ENCODE measurements around the gene PHF21A.

- RAMPAGE, long total RNA, result no peak
- RRBS, result 1% methylated on average over 10 of the region's 26 CpGs
PRO-cap:
- standard, result bidirectional peak, plus-strand start at chr11:46120876, minus-strand start at chr11:46120496; bidirectional peak, plus-strand start at chr11:46121029, minus-strand start at chr11:46120985; bidirectional peak, plus-strand start at chr11:46121301, minus-strand start at chr11:46121100; bidirectional peak, plus-strand start at chr11:46121609, minus-strand start at chr11:46121451
- CoPRO, capped RNA only, 2 experiments, result peak in 2 of 2 experiments; most common plus-strand start chr11:46120790 (in 1); most common minus-strand start chr11:46121100 (in 1)
- CoPRO, capped and uncapped RNA, 2 experiments, result peak in 2 of 2 experiments; most common plus-strand start chr11:46120796 (in 1); most common minus-strand start chr11:46121403 (in 1)
- CoPRO, uncapped RNA only, 2 experiments, result no peak in any of the 2 experiments
CAGE:
- cytosol, long polyA plus RNA, result start-site peak on the minus strand at chr11:46121078-46121229, 216 and 39 reads in 2 replicates
- long polyA plus RNA, result start-site peak on the minus strand at chr11:46120958-46120991, 66 and 45 reads in 2 replicates; start-site peak on the minus strand at chr11:46121089-46121193, 175 and 200 reads in 2 replicates; start-site peak on the minus strand at chr11:46121387-46121505, 73 and 28 reads in 2 replicates
- nucleolus, long total RNA, result no peak
- nucleus, long polyA plus RNA, result start-site peak on the minus strand at chr11:46120954-46120987, 50 and 72 reads in 2 replicates; start-site peak on the minus strand at chr11:46121091-46121260, 369 and 441 reads in 2 replicates; start-site peak on the minus strand at chr11:46121390-46121473, 106 and 131 reads in 2 replicates
These were observed at the start of gene PHF21A for GRCh38 chr11:46120536-46121532. Gene PHF21A, minus strand, starts transcription at chr11:46121454.

- RAMPAGE, long total RNA, result no peak
- RRBS, result no CpG with 5 or more reads among the region's 5 CpGs
PRO-cap:
- standard, result bidirectional peak, plus-strand start at chr11:46127458, minus-strand start at chr11:46127313
- CoPRO, capped RNA only, 2 experiments, result peak in 2 of 2 experiments; most common plus-strand start chr11:46127458 (in 2); most common minus-strand start chr11:46127328 (in 1)
- CoPRO, capped and uncapped RNA, 2 experiments, result no peak in any of the 2 experiments
- CoPRO, uncapped RNA only, 2 experiments, result no peak in any of the 2 experiments
CAGE:
- cytosol, long polyA plus RNA, result no peak
- long polyA plus RNA, result no peak
- nucleolus, long total RNA, result no peak
- nucleus, long polyA plus RNA, result no peak
These were observed 6.0 kb upstream of the PHF21A start for GRCh38 chr11:46127130-46127705.

DNA sequence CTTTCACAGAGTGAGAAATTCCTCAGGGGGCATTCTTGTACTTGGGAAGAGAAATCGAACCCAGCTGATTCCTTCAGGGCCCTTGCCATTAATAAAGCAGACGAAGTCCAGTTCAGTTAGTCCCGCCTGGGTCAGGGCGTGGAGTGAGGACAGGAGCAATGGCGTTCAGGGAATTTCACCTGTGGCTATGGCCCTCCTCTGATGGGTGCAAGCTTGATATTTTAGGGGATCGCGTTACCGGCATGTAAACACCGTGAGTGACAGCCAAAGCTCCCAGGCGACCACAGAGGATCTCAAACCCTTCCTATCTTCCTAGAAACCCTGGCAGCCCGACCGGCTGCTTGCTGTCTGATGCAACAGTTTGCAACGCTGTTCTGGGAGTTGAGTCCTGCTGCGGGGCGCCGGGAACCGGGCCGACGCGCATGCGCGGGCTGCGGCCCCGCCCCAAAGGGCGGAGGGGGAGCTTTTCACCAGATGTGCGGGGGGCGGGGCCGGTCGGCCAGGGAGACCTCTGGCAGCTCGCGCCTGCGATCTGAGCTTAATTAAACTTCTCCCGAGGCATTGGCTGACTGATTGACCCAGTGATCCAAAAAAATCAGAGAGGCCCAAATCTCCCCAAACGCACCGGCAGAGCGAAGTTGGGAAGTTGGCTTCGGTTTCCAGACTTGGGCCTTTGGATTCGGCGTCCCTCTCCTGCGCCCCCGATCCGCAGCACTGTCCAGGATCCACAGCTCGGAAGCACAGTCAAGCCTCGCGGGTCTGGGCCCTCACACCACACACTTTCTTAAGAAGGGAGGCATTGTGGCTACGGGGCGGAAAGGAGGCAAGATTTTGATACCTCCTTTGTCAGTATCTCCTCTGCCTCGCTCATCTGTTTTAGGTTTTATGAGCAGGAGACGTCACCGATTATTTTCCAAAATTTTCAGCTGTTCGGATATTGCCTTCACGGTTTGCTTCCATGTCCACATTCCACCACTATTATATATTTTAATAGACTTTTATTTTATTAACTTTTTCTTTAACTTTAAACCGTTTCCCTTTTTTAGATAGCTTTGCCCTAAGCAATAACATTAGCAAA, 34.1 kb upstream of the CREB3L1 start:
- RAMPAGE, long total RNA, result no peak
- RRBS, result under 1% methylated on average over 19 of the region's 53 CpGs
PRO-cap:
- standard, result bidirectional peak, plus-strand start at position 119 of the sequence, minus-strand start outside the sequence; bidirectional peak, plus-strand start at position 473 of the sequence, minus-strand start at position 353 of the sequence; bidirectional peak, plus-strand start at position 711 of the sequence, minus-strand start at position 742 of the sequence
- CoPRO, capped RNA only, 2 experiments, result peak in 2 of 2 experiments; most common plus-strand start position 488 of the sequence (in 2); most common minus-strand start position 189 of the sequence (in 2)
- CoPRO, capped and uncapped RNA, 2 experiments, result peak in 2 of 2 experiments; most common plus-strand start position 488 of the sequence (in 2); most common minus-strand start position 353 of the sequence (in 1)
- CoPRO, uncapped RNA only, 2 experiments, result peak in 2 of 2 experiments; most common plus-strand start position 545 of the sequence (in 2); most common minus-strand start position 118 of the sequence (in 1)
CAGE:
- cytosol, long polyA plus RNA, result no peak
- long polyA plus RNA, result no peak
- nucleolus, long total RNA, result no peak
- nucleus, long polyA plus RNA, result no peak

GRCh38 chr11:46254128-46254648, 23.3 kb upstream of the CREB3L1 start:
- RAMPAGE, long total RNA, result no peak
- RRBS, result no CpG with 5 or more reads among the region's 9 CpGs
PRO-cap:
- standard, result no peak
- CoPRO, capped RNA only, 2 experiments, result peak in 2 of 2 experiments; most common plus-strand start chr11:46254389 (in 1); most common minus-strand start chr11:46254287 (in 1)
- CoPRO, capped and uncapped RNA, 2 experiments, result no peak in any of the 2 experiments
- CoPRO, uncapped RNA only, 2 experiments, result no peak in any of the 2 experiments
CAGE:
- cytosol, long polyA plus RNA, result no peak
- long polyA plus RNA, result no peak
- nucleolus, long total RNA, result no peak
- nucleus, long polyA plus RNA, result no peak

DNA sequence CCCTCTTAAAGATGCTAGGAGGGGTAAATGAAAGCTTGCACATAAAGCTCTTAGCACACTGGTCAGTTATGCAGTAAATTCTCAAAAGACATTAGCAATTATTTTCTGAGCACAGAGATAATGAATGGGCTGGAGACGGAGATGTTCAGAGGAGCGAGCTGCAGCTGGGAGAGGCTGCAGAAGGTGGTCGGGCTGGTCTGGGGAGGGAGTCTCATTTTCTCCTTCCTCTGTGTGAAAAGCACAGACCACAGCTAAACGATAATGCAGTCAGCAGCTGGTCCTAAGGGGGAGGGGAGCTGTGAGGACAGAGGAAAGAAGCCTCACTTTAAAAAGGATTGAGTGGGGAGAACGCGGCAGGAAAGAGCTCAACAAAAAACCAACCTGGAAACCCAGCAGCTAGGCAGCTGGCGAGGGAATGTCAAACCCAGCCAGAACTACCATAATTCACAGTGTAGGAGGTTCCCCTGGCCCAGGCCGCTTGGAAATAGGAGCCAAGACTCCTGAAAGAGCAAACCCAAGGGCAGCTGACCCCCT, 16.8 kb upstream of the DGKZ start:
- RAMPAGE, long total RNA, result no peak
- RRBS, result no CpG with 5 or more reads among the region's 8 CpGs
PRO-cap:
- standard, result no peak
- CoPRO, capped RNA only, 2 experiments, result no peak in any of the 2 experiments
- CoPRO, capped and uncapped RNA, 2 experiments, result no peak in any of the 2 experiments
- CoPRO, uncapped RNA only, 2 experiments, result no peak in any of the 2 experiments
CAGE:
- cytosol, long polyA plus RNA, result no peak
- long polyA plus RNA, result no peak
- nucleolus, long total RNA, result no peak
- nucleus, long polyA plus RNA, result no peak

GRCh38 chr11:46342113-46342695, 5.1 kb upstream of the DGKZ start:
- RAMPAGE, long total RNA, result no peak
- RRBS, result no CpG with 5 or more reads among the region's 6 CpGs
PRO-cap:
- standard, result no peak
- CoPRO, capped RNA only, 2 experiments, result no peak in any of the 2 experiments
- CoPRO, capped and uncapped RNA, 2 experiments, result no peak in any of the 2 experiments
- CoPRO, uncapped RNA only, 2 experiments, result no peak in any of the 2 experiments
CAGE:
- cytosol, long polyA plus RNA, result no peak
- long polyA plus RNA, result no peak
- nucleolus, long total RNA, result no peak
- nucleus, long polyA plus RNA, result no peak

- RAMPAGE, long total RNA, result no peak
- RRBS, result no CpG with 5 or more reads among the region's 10 CpGs
PRO-cap:
- standard, result no peak
- CoPRO, capped RNA only, 2 experiments, result no peak in any of the 2 experiments
- CoPRO, capped and uncapped RNA, 2 experiments, result no peak in any of the 2 experiments
- CoPRO, uncapped RNA only, 2 experiments, result peak in 1 of 2 experiments; most common minus-strand start chr11:46383417 (in 1)
CAGE:
- cytosol, long polyA plus RNA, result no peak
- long polyA plus RNA, result no peak
- nucleolus, long total RNA, result no peak
- nucleus, long polyA plus RNA, result no peak
These were observed 1.5 kb downstream of the MDK start for GRCh38 chr11:46382877-46383480.

- RAMPAGE, long total RNA, result no peak
- RRBS, result no CpG with 5 or more reads among the region's 15 CpGs
PRO-cap:
- standard, result no peak
- CoPRO, capped RNA only, 2 experiments, result no peak in any of the 2 experiments
- CoPRO, capped and uncapped RNA, 2 experiments, result no peak in any of the 2 experiments
- CoPRO, uncapped RNA only, 2 experiments, result peak in 1 of 2 experiments; most common plus-strand start chr11:46677558 (in 1); most common minus-strand start chr11:46677483 (in 1)
CAGE:
- cytosol, long polyA plus RNA, result no peak
- long polyA plus RNA, result no peak
- nucleolus, long total RNA, result no peak
- nucleus, long polyA plus RNA, result no peak
These were observed 23.1 kb downstream of the ARHGAP1 start for GRCh38 chr11:46677188-46677783.

GRCh38 chr11:46865187-46866027, 19.3 kb upstream of the CKAP5 start:
- RAMPAGE, long total RNA, result no peak
- RRBS, result no CpG with 5 or more reads among the region's 5 CpGs
PRO-cap:
- standard, result no peak
- CoPRO, capped RNA only, 2 experiments, result no peak in any of the 2 experiments
- CoPRO, capped and uncapped RNA, 2 experiments, result no peak in any of the 2 experiments
- CoPRO, uncapped RNA only, 2 experiments, result no peak in any of the 2 experiments
CAGE:
- cytosol, long polyA plus RNA, result no peak
- long polyA plus RNA, result no peak
- nucleolus, long total RNA, result no peak
- nucleus, long polyA plus RNA, result no peak

- RAMPAGE, long total RNA, result no peak
- RRBS, result no CpG with 5 or more reads among the region's 6 CpGs
PRO-cap:
- standard, result no peak
- CoPRO, capped RNA only, 2 experiments, result no peak in any of the 2 experiments
- CoPRO, capped and uncapped RNA, 2 experiments, result no peak in any of the 2 experiments
- CoPRO, uncapped RNA only, 2 experiments, result no peak in any of the 2 experiments
CAGE:
- cytosol, long polyA plus RNA, result no peak
- long polyA plus RNA, result no peak
- nucleolus, long total RNA, result no peak
- nucleus, long polyA plus RNA, result no peak
These were observed 97.8 kb downstream of the ARFGAP2 start for GRCh38 chr11:47078801-47079345.

DNA sequence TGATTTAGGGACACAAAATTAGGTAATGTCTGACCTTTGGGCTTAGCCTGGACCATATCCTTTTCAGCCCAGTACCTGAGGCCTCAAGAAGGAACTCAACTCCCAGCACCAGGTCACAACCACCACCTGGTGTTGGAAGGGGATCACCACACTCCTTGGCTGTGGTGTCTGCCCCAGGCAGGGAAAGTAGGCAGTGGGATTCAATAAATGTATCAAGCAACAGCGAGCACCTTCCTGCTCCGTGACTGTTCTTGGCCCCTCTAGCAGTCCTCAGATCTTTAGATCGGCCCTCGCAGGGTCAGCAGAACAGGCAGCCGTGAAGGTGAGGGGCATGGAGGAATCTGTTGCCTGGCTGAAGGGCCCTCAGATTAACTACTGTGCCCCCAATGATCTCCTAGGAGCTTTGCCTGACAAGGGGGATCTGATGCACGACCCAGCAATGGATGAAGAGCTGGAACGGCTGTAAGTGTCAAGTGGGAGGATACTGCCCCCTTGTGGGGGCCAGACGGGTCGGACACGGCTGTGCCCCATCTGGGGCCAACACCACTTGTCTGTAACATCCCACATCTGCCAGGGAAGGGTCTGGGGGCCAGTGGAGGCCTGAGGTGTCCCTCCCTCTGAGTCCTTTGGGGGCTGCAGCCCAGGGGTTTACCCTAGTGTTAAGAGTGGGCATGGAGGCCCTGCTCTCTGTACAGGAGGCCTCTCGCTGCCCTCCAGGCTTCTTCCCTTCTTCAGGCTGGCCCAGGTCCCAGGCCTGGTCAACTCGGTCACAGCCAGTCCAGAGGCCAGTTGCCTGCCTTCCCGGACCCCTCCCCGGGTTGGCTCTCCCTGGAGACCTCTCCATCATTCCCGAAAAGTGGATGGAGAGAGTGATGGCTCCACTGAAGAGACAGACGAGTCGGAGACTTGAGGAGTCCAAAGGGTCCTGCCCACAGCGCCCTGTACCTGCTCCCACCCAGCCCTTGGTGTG, 15.7 kb downstream of the ARFGAP2 start:
- RAMPAGE, long total RNA, result no peak
- RRBS, result no CpG with 5 or more reads among the region's 18 CpGs
PRO-cap:
- standard, result no peak
- CoPRO, capped RNA only, 2 experiments, result no peak in any of the 2 experiments
- CoPRO, capped and uncapped RNA, 2 experiments, result peak in 1 of 2 experiments; most common plus-strand start position 405 of the sequence (in 1); most common minus-strand start position 309 of the sequence (in 1)
- CoPRO, uncapped RNA only, 2 experiments, result peak in 2 of 2 experiments; most common plus-strand start position 662 of the sequence (in 2); most common minus-strand start position 555 of the sequence (in 2)
CAGE:
- cytosol, long polyA plus RNA, result no peak
- long polyA plus RNA, result no peak
- nucleolus, long total RNA, result no peak
- nucleus, long polyA plus RNA, result no peak

DNA sequence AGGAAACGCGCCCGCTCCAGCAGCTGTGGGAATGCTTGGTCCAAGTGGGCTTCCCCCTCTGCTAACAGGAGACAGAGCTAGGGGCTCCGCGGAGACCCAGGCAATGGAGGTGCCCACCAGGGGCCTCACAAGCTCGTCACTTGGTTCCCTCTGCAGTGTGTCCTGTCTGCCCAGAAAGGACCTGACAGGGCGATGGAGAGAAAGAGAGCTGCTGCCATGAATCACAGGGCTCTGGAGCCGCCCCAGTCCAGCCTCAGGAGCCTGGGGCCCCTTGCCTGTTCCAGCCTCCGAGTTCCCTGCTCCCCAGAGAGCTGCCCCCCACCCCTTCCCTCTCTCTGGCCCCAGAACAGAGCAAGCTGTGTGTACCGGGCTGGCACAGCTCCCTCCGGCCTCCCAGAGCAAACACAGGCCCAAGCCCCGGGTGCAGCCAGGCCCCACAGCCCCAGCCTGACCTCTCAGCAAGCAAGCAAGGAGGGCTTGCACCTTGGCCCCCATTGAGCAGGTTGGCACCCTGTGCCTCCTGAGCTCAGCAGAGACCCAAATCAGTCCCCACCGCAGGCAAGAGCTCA, 1.6 kb downstream of the PACSIN3 start:
- RAMPAGE, long total RNA, result no peak
- RRBS, result no CpG with 5 or more reads among the region's 13 CpGs
PRO-cap:
- standard, result no peak
- CoPRO, capped RNA only, 2 experiments, result no peak in any of the 2 experiments
- CoPRO, capped and uncapped RNA, 2 experiments, result no peak in any of the 2 experiments
- CoPRO, uncapped RNA only, 2 experiments, result no peak in any of the 2 experiments
CAGE:
- cytosol, long polyA plus RNA, result no peak
- long polyA plus RNA, result no peak
- nucleolus, long total RNA, result no peak
- nucleus, long polyA plus RNA, result no peak

GRCh38 chr11:47284382-47284905, 26.6 kb downstream of the NR1H3 start:
- RAMPAGE, long total RNA, result no peak
- RRBS, result no CpG with 5 or more reads among the region's 6 CpGs
PRO-cap:
- standard, result no peak
- CoPRO, capped RNA only, 2 experiments, result no peak in any of the 2 experiments
- CoPRO, capped and uncapped RNA, 2 experiments, result no peak in any of the 2 experiments
- CoPRO, uncapped RNA only, 2 experiments, result peak in 1 of 2 experiments; most common plus-strand start chr11:47284667 (in 1)
CAGE:
- cytosol, long polyA plus RNA, result no peak
- long polyA plus RNA, result no peak
- nucleolus, long total RNA, result no peak
- nucleus, long polyA plus RNA, result no peak

GRCh38 chr11:47289698-47290198, 32.0 kb downstream of the NR1H3 start:
- RAMPAGE, long total RNA, result no peak
- RRBS, result 96% methylated on average over 6 of the region's 16 CpGs
PRO-cap:
- standard, result no peak
- CoPRO, capped RNA only, 2 experiments, result no peak in any of the 2 experiments
- CoPRO, capped and uncapped RNA, 2 experiments, result no peak in any of the 2 experiments
- CoPRO, uncapped RNA only, 2 experiments, result peak in 1 of 2 experiments; most common plus-strand start chr11:47289865 (in 1)
CAGE:
- cytosol, long polyA plus RNA, result no peak
- long polyA plus RNA, result no peak
- nucleolus, long total RNA, result no peak
- nucleus, long polyA plus RNA, result no peak

GRCh38 chr11:47357995-47358571, 5.6 kb upstream of the MYBPC3 start:
- RAMPAGE, long total RNA, result no peak
- RRBS, result no CpG with 5 or more reads among the region's 5 CpGs
PRO-cap:
- standard, result no peak
- CoPRO, capped RNA only, 2 experiments, result no peak in any of the 2 experiments
- CoPRO, capped and uncapped RNA, 2 experiments, result no peak in any of the 2 experiments
- CoPRO, uncapped RNA only, 2 experiments, result no peak in any of the 2 experiments
CAGE:
- cytosol, long polyA plus RNA, result no peak
- long polyA plus RNA, result no peak
- nucleolus, long total RNA, result no peak
- nucleus, long polyA plus RNA, result no peak

GRCh38 chr11:47359431-47360202, 7.1 kb upstream of the MYBPC3 start:
- RAMPAGE, long total RNA, result no peak
- RRBS, result no CpG with 5 or more reads among the region's 24 CpGs
PRO-cap:
- standard, result no peak
- CoPRO, capped RNA only, 2 experiments, result no peak in any of the 2 experiments
- CoPRO, capped and uncapped RNA, 2 experiments, result no peak in any of the 2 experiments
- CoPRO, uncapped RNA only, 2 experiments, result no peak in any of the 2 experiments
CAGE:
- cytosol, long polyA plus RNA, result no peak
- long polyA plus RNA, result no peak
- nucleolus, long total RNA, result no peak
- nucleus, long polyA plus RNA, result no peak

DNA sequence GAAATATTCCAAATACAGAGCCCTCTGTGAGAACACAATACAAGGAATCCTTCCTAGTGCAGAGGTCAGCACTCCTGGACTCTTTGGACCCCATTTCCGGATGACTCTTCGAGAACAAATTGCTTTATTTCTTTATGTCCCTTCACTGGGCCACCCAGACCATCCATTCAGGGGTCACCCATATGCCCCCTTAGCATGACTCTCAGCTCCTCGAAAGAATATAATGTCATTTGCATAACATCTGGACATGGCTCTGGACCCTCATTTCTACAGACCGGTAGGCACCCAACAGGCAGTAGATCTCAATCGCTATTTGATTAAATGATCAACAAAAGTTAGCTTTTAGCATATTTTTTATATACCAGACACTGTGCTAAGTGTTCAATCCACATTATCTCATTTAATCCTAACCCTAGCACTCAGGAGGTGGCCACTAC, 12.6 kb upstream of the MYBPC3 start:
- RAMPAGE, long total RNA, result no peak
- RRBS, result no CpG with 5 or more reads among the region's 5 CpGs
PRO-cap:
- standard, result no peak
- CoPRO, capped RNA only, 2 experiments, result no peak in any of the 2 experiments
- CoPRO, capped and uncapped RNA, 2 experiments, result no peak in any of the 2 experiments
- CoPRO, uncapped RNA only, 2 experiments, result no peak in any of the 2 experiments
CAGE:
- cytosol, long polyA plus RNA, result no peak
- long polyA plus RNA, result no peak
- nucleolus, long total RNA, result no peak
- nucleus, long polyA plus RNA, result no peak

GRCh38 chr11:47380782-47381202, 2.4 kb upstream of the SPI1 start:
- RAMPAGE, long total RNA, result no peak
- RRBS, result no CpG with 5 or more reads among the region's 1 CpG
PRO-cap:
- standard, result no peak
- CoPRO, capped RNA only, 2 experiments, result no peak in any of the 2 experiments
- CoPRO, capped and uncapped RNA, 2 experiments, result no peak in any of the 2 experiments
- CoPRO, uncapped RNA only, 2 experiments, result no peak in any of the 2 experiments
CAGE:
- cytosol, long polyA plus RNA, result no peak
- long polyA plus RNA, result no peak
- nucleolus, long total RNA, result no peak
- nucleus, long polyA plus RNA, result no peak